Endothelial cell of umbilical vein (primary cell): ENCODE data around the genes PRX, ITPKC and CYP2F1.

- PRO-cap, result no peak
CAGE:
- cytosol, long polyA minus RNA, result no peak
- cytosol, long polyA plus RNA, result no peak
- long polyA plus RNA, result no peak
- nucleus, long polyA minus RNA, result no peak
- nucleus, long polyA plus RNA, result no peak
Observed at GRCh38 chr19:40413080-40414008, at the start of gene PRX. TSS of gene PRX (minus strand) at chr19:40413378.

DNA sequence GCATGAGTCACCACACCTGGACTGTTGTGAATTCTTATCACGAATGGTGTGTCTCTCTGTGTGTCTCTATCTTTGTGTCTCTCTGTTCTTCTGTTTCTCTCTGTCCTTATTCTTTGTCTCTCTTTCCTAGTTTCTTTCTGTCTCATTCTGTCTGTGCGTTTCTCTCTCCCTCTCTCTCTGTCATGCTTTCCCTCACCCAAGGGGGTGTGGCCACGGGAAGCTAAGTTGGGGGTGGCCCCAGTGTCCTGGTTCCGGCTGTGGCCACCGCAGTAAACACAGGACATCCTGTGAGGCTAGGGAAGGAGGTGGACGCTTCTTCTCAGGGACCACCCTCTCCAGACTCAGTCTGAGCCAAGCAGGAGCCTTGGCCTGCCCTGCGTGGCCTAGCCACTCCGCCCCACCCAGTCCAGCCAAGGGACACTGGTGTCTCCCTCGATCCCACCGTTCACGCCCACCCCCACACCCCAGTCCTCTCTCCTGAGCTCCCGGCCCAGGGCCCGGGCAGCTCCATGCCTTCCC lies 3.9 kb upstream of the PRX start:
- PRO-cap, result bidirectional peak, plus-strand start at position 283 of the sequence, minus-strand start at position 179 of the sequence
CAGE:
- cytosol, long polyA minus RNA, result no peak
- cytosol, long polyA plus RNA, result no peak
- long polyA plus RNA, result no peak
- nucleus, long polyA minus RNA, result no peak
- nucleus, long polyA plus RNA, result no peak

GRCh38 chr19:40422760-40423236 lies 3.0 kb downstream of the SERTAD1 start:
- PRO-cap, result no peak
CAGE:
- cytosol, long polyA minus RNA, result no peak
- cytosol, long polyA plus RNA, result no peak
- long polyA plus RNA, result no peak
- nucleus, long polyA minus RNA, result no peak
- nucleus, long polyA plus RNA, result no peak

DNA sequence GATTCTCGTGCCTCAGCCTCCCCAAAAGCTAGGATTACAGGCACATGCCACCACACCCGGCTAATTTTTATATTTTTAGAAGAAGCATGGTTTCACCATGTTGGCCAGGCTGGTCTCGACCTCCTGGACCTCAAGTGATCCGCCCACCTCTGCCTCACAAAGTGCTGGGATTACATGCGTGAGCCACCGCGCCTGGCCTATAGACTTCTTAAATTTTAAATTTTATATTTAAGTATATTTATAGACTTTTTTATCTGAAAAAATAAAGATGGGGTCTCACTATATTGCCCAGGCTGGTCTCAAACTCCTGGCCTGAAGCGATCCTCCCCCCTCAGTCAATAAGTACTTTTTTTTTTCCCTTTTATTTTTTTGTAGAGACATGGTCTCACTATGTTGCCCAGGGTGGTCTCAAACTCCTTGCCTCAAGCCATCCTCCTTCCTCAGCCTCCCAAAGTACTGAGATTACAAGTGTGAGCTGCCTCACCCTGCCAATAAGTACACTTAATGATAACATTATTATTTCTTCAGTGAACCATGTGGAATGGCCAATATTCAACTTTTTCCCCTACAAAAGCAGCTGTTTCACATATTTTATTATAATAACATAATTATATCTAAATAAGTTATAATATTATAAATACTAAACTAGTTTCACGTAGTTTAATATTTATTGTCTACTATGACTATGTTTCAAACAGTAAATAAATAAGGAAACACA lies 1.8 kb downstream of the SERTAD1 start:
- PRO-cap, result no peak
CAGE:
- cytosol, long polyA minus RNA, result no peak
- cytosol, long polyA plus RNA, result no peak
- long polyA plus RNA, result no peak
- nucleus, long polyA minus RNA, result no peak
- nucleus, long polyA plus RNA, result no peak

- PRO-cap, result unidirectional peak, plus-strand start at chr19:40424631
CAGE:
- cytosol, long polyA minus RNA, result no peak
- cytosol, long polyA plus RNA, result no peak
- long polyA plus RNA, result no peak
- nucleus, long polyA minus RNA, result no peak
- nucleus, long polyA plus RNA, result no peak
Observed at GRCh38 chr19:40424548-40424963, 1.2 kb downstream of the SERTAD1 start.

- PRO-cap, result no peak
CAGE:
- cytosol, long polyA minus RNA, result no peak
- cytosol, long polyA plus RNA, result no peak
- long polyA plus RNA, result no peak
- nucleus, long polyA minus RNA, result no peak
- nucleus, long polyA plus RNA, result no peak
Observed at GRCh38 chr19:40443805-40443954, 455 bp downstream of the SERTAD3 start.

- PRO-cap, result no peak
CAGE:
- cytosol, long polyA minus RNA, result no peak
- cytosol, long polyA plus RNA, result no peak
- long polyA plus RNA, result no peak
- nucleus, long polyA minus RNA, result no peak
- nucleus, long polyA plus RNA, result no peak
Observed at GRCh38 chr19:40461416-40462425, 3.8 kb downstream of the BLVRB start.

DNA sequence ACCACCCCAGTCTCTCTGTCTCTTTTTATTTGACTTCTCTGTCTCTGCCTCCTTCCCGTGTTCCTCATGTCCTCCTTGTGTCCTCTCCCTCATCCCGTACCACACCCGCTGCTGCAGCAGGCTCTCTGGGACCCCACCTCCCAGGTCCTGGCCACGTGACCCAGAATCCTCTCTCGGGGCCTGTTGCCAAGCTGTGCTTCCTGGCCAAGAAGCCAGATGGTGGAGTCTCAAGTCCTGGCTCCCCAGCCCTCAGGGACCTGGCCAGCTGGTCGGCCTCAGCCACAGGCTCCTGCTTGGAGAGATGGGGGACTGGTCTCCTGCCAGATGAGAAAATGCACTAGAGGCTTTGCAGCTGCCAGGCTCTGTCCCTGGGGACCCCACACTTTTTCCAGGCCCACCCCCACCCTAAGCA lies 34.5 kb upstream of the SHKBP1 start:
- PRO-cap, result no peak
CAGE:
- cytosol, long polyA minus RNA, result no peak
- cytosol, long polyA plus RNA, result no peak
- long polyA plus RNA, result no peak
- nucleus, long polyA minus RNA, result no peak
- nucleus, long polyA plus RNA, result no peak

DNA sequence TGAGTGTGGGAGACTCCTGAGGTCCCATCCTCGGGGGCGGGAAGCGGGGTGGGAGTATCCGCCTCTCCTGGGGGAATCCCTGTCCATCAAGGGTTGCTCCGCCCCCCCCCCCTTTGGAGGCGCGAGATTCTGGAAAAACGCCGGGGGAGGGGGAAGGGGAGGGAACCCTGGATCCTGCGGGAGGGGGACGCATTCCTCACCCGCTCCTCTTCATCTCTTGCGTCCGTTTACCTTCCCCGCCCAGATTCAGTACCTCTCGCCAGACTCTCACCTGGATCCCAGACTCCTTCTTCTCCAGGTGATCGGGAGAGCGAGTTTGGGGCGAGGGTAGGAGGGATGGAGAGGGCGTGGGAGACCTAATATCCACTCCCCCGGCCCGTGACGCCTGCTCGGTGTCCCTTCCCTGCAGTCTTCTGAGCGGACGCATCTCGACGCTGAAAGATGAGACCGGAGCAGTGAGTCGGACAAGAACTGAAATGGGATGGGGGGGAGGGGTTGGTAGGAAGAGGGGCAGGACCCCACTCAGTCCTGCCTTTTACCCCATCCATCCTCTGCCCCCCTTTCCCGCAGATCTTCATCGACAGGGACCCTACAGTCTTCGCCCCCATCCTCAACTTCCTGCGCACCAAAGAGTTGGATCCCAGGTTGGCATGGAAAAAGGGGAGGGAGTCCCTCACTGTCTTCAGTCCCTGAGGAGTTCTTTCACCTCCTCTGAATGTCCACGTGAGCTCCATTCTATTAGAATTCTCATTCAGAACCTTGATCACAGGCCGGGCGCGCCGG lies 505 bp downstream of the SHKBP1 start:
- PRO-cap, result bidirectional peak, plus-strand start at position 153 of the sequence, minus-strand start at position 45 of the sequence; unidirectional peak, minus-strand start at position 415 of the sequence
CAGE:
- cytosol, long polyA minus RNA, result no peak
- cytosol, long polyA plus RNA, result no peak
- long polyA plus RNA, result no peak
- nucleus, long polyA minus RNA, result no peak
- nucleus, long polyA plus RNA, result no peak

DNA sequence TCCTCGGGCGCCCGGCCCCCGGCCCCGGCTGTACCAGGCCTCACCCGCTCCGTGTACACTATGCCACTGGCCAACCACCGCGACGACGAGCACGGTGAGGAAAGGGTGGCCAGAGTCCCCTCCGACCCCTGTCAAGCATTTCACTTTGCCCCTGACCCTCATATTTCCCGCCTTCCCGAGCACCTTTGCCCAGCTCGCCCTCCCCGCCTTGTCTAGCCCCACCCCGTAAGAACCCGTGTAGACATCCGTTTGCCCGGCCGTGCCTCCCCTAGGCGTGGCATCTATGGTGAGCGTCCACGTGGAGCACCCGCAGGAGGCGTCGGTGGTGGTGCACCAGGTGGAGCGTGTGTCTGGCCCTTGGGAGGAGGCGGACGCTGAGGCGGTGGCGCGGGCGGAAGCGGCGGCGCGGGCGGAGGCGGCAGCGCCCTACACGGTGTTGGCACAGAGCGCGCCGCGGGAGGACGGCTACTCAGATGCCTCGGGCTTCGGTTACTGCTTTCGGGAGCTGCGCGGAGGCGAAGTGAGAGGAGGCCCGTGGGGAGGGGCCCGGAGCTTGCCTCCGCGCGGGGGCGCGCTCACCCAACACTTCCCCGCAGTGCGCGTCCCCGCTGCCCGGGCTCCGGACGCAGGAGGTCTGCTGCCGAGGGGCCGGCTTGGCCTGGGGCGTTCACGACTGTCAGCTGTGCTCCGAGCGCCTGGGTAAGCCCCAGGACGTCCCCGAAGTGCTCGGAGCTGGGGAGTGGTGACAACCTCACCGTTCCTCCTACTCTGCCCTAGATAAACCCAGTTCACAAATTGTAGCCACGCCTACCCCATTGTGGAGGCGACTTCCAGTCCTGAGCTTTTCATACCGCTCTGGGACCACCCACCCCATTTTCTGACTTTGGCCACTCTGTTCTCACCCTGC lies 4.2 kb downstream of the LTBP4 start:
- PRO-cap, result bidirectional peak, plus-strand start at position 595 of the sequence, minus-strand start at position 491 of the sequence
CAGE:
- cytosol, long polyA minus RNA, result no peak
- cytosol, long polyA plus RNA, result no peak
- long polyA plus RNA, result no peak
- nucleus, long polyA minus RNA, result no peak
- nucleus, long polyA plus RNA, result no peak

GRCh38 chr19:40616859-40617457 lies 15.8 kb downstream of the LTBP4 start:
- PRO-cap, result no peak
CAGE:
- cytosol, long polyA minus RNA, result no peak
- cytosol, long polyA plus RNA, result no peak
- long polyA plus RNA, result no peak
- nucleus, long polyA minus RNA, result no peak
- nucleus, long polyA plus RNA, result no peak

- PRO-cap, result bidirectional peak, plus-strand start at chr19:40663376, minus-strand start at chr19:40663195
CAGE:
- cytosol, long polyA minus RNA, result no peak
- cytosol, long polyA plus RNA, result no peak
- long polyA plus RNA, result no peak
- nucleus, long polyA minus RNA, result no peak
- nucleus, long polyA plus RNA, result no peak
Observed at GRCh38 chr19:40663228-40663987, 27.0 kb downstream of the NUMBL start.

DNA sequence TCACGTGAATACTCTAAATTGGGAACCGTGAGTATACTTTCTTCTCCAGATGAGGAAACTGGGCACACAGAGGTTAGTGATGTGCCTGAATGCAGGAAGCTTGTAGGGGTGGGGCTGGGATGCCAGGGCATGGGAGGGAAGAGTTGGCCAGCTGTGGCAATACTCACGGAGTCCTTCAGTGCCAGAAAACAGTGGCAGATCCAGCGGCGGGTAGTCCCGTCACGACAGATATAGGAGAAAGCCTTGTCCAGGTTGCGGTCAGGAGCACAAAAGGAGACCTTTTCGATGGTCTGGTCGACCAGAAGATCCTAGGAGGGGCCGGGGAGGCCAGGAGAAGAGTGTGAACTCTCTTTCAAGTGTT lies 9.7 kb downstream of the NUMBL start:
- PRO-cap, result no peak
CAGE:
- cytosol, long polyA minus RNA, result no peak
- cytosol, long polyA plus RNA, result no peak
- long polyA plus RNA, result no peak
- nucleus, long polyA minus RNA, result no peak
- nucleus, long polyA plus RNA, result no peak

GRCh38 chr19:40690758-40691906 lies 681 bp upstream of the NUMBL start:
- PRO-cap, result bidirectional peak, plus-strand start at chr19:40690841, minus-strand start at chr19:40690650; bidirectional peak, plus-strand start at chr19:40691093, minus-strand start at chr19:40690963
CAGE:
- cytosol, long polyA minus RNA, result no peak
- cytosol, long polyA plus RNA, result no peak
- long polyA plus RNA, result no peak
- nucleus, long polyA minus RNA, result no peak
- nucleus, long polyA plus RNA, result no peak

DNA sequence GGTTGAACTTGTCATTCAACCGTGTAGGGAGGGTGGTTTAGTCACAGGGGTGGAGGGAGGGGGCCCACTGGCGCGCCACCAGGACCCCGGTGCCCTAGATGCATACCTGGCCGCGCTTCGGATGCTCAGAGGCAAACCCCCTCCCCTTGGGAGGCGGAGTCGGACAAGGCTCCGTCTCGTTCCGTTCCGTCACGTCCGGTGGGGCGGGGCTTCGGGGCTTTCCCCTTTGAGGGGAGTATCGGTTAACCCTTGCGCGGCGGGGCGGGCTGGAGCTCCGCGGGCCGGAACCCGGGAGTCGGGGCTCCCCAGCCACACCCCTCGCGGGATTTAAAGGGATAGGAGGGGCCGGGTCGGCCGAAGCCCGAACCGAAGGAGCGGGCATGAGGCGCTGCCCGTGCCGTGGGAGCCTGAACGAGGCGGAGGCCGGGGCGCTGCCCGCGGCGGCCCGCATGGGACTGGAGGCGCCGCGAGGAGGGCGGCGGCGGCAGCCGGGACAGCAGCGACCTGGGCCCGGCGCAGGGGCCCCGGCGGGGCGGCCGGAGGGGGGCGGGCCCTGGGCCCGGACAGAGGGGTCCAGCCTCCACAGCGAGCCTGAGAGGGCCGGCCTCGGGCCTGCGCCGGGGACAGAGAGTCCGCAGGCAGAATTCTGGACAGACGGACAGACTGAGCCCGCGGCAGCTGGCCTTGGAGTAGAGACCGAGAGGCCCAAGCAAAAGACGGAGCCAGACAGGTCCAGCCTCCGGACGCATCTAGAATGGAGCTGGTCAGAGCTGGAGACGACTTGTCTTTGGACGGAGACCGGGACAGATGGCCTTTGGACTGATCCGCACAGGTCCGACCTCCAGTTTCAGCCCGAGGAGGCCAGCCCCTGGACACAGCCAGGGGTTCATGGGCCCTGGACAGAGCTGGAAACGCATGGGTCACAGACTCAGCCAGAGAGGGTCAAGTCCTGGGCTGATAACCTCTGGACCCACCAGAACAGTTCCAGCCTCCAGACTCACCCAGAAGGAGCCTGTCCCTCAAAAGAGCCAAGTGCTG lies at the start of gene ITPKC:
ITPKC (plus strand) TSS at position 357 of the 1,038 bp plus-strand sequence.
- PRO-cap, result bidirectional peak, plus-strand start at position 249 of the sequence, minus-strand start at position 123 of the sequence; bidirectional peak, plus-strand start at position 357 of the sequence, minus-strand start at position 451 of the sequence; bidirectional peak, plus-strand start at position 594 of the sequence, minus-strand start at position 526 of the sequence; bidirectional peak, plus-strand start at position 779 of the sequence, minus-strand start at position 756 of the sequence
CAGE:
- cytosol, long polyA minus RNA, result no peak
- cytosol, long polyA plus RNA, result start-site peak on the plus strand centred at position 610 of the sequence, 89 bp wide, 20 and 22 reads in 2 replicates
- long polyA plus RNA, result start-site peak on the plus strand centred at position 586 of the sequence, 86 bp wide, 30 and 28 reads in 2 replicates
- nucleus, long polyA minus RNA, result start-site peak on the minus strand centred at position 126 of the sequence, 37 bp wide, 17 reads
- nucleus, long polyA plus RNA, result no peak

- PRO-cap, result unidirectional peak, plus-strand start at chr19:40750867; unidirectional peak, plus-strand start at chr19:40750952; bidirectional peak, plus-strand start at chr19:40751196, minus-strand start at chr19:40751069
CAGE:
- cytosol, long polyA minus RNA, result no peak
- cytosol, long polyA plus RNA, result no peak
- long polyA plus RNA, result no peak
- nucleus, long polyA minus RNA, result start-site peak on the plus strand at chr19:40750885-40750924, 63 reads
- nucleus, long polyA plus RNA, result start-site peak on the plus strand at chr19:40750843-40750909, 76 and 63 reads in 2 replicates
Observed at GRCh38 chr19:40750785-40751129, 246 bp upstream of the SNRPA start.

DNA sequence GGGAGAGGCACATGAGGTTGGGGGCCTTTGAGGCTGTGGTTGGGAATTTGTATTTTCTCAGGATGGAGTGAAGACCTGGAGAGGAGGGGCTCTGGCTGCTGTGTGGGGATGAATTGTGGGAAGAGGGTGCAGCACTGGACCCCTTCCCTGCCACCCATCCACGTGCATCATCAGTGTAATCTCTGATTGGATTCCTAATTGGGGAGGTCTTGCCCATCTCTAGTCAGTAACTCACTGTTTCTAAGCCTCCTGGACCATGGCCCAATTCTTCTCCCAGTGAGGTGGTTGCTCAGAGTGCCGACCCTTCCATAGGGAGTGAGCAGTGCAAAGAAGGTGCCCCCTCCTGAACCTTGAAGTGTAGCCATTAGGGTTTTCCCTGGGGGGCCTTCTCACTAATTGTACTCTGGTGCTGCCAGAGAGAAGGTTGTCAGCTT lies 5.5 kb downstream of the EGLN2 start:
- PRO-cap, result no peak
CAGE:
- cytosol, long polyA minus RNA, result no peak
- cytosol, long polyA plus RNA, result no peak
- long polyA plus RNA, result no peak
- nucleus, long polyA minus RNA, result no peak
- nucleus, long polyA plus RNA, result no peak

GRCh38 chr19:40843410-40844282 lies 6.6 kb downstream of the CYP2A6 start:
- PRO-cap, result no peak
CAGE:
- cytosol, long polyA minus RNA, result no peak
- cytosol, long polyA plus RNA, result no peak
- long polyA plus RNA, result no peak
- nucleus, long polyA minus RNA, result no peak
- nucleus, long polyA plus RNA, result no peak

DNA sequence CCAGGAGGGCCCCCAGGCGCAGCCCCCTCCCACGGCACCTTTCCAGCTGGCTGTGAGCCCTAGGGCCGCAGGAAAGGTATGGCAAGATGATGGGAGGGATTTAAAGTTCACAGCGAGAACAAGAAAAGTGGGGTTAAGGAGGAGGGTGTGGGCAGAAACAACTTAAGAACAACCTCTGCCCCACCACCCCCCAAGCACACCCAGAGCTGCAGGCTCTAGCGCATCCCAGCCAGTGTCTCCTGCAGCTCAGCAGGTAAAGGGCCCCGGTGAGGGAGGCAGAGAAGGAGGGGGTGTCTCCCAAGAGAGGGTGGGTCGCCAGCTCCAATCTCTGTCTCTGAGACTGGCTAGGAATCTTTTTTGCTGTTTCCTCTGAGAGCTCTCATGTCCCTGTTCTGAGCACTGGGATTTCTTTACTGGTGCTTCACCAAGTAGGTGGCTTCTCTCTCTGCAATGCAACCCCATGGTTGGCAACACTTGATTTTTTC lies at the start of gene CYP2F1:
CYP2F1 (plus strand) TSS at position 193 of the 485 bp plus-strand sequence.
- PRO-cap, result no peak
CAGE:
- cytosol, long polyA minus RNA, result no peak
- cytosol, long polyA plus RNA, result no peak
- long polyA plus RNA, result no peak
- nucleus, long polyA minus RNA, result no peak
- nucleus, long polyA plus RNA, result no peak

GRCh38 chr19:41135325-41136117 lies 21.3 kb downstream of the CYP2F1 start:
- PRO-cap, result unidirectional peak, minus-strand start at chr19:41135928
CAGE:
- cytosol, long polyA minus RNA, result no peak
- cytosol, long polyA plus RNA, result no peak
- long polyA plus RNA, result no peak
- nucleus, long polyA minus RNA, result no peak
- nucleus, long polyA plus RNA, result no peak